PFSK-1 (cell line): ENCODE measurements around a stretch of chr11.

- RRBS: 37% methylated on average over 4 of the region's 10 CpGs
These were observed 8.3 kb upstream of the IGSF9B start for GRCh38 chr11:133964998-133965585.

- RRBS: 2% methylated on average over 5 of the region's 25 CpGs
These were observed 35.1 kb upstream of the JAM3 start for GRCh38 chr11:134033390-134034511.

GRCh38 chr11:134034512-134035413 is 34.1 kb upstream of the JAM3 start:
- RRBS: no CpG with 5 or more reads among the region's 15 CpGs

GRCh38 chr11:134153700-134154326 is 70.0 kb downstream of the NCAPD3 start:
- RRBS: no CpG with 5 or more reads among the region's 16 CpGs

DNA sequence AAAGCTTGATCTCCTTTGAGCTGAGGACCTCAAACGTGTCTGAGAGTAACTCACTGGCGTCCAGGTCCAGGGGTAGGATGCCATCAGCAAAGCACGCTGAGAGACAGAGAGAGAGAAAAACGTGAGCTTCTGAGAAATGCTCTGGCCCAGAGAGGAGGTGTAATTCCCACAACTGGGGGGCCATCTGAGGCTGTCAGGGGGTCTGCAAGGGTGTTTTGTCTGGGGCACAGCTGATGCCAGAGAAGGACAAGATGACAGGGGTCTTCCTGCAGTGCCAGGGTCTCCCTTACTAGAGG is 55.7 kb downstream of the NCAPD3 start:
- RRBS: no CpG with 5 or more reads among the region's 4 CpGs

GRCh38 chr11:134255021-134255335 is 1.6 kb downstream of the ACAD8 start:
- RRBS: no CpG with 5 or more reads among the region's 4 CpGs